PFSK-1 (cell line): Measurements from ENCODE around the genes ILRUN, ANKS1A, RPL10A and TULP1.

GRCh38 chr6:34277761-34278587, 29.2 kb upstream of the SMIM29 start:
- RRBS = no CpG with 5 or more reads among the region's 8 CpGs

DNA sequence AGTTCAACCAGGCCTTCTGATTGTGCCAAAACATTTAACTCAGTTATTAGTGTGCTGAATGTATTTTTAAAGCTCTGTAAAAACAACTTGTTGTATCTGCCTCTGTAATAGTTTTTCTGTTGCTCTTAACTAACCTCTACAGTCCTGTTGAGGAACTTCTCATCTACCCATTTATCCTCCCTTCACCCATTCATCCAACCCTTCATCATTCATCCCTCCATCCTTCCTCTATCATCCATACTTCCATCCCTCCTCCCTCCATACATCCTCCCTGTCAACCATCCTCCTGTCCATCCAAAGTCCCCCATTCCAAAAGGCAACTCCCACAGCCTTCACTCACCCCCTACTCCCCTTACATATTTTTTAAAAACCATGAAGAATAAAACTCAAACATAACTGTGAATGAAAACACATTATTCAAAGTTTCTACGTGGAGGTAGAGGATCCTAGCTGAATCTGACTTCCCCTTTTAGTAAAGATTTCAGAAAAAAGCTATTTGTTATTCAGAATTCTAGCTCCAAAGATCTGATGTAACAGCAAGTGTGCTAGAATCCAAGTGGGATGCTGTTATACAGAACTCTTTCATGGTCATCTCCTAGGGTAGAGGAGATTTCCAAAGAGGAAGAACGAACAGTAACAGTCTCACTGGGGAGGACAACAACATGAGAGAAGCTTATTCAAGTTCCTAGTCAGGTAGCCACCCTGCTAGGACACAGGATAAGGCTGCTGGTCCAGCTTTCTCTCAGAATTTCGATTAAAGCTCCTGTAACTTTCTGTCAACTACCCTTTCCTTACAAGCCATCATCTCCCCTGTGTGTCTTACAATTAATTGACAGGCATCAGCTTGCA, 40.9 kb upstream of the SPDEF start:
- RRBS = no CpG with 5 or more reads among the region's 3 CpGs

- RRBS = no CpG with 5 or more reads among the region's 7 CpGs
Observed at GRCh38 chr6:34601651-34602202, 45.6 kb upstream of the SPDEF start.

GRCh38 chr6:34667593-34668061, 28.9 kb downstream of the ILRUN start:
- RRBS = no CpG with 5 or more reads among the region's 4 CpGs

GRCh38 chr6:34679407-34679971, 17.1 kb downstream of the ILRUN start:
- RRBS = no CpG with 5 or more reads among the region's 1 CpG

GRCh38 chr6:34695963-34697057, at the start of gene ILRUN:
Gene ILRUN, minus strand, starts transcription at chr6:34696767.
- RRBS = under 1% methylated on average over 27 of the region's 76 CpGs

GRCh38 chr6:34697464-34697719, 825 bp upstream of the ILRUN start:
- RRBS = no CpG with 5 or more reads among the region's 5 CpGs

DNA sequence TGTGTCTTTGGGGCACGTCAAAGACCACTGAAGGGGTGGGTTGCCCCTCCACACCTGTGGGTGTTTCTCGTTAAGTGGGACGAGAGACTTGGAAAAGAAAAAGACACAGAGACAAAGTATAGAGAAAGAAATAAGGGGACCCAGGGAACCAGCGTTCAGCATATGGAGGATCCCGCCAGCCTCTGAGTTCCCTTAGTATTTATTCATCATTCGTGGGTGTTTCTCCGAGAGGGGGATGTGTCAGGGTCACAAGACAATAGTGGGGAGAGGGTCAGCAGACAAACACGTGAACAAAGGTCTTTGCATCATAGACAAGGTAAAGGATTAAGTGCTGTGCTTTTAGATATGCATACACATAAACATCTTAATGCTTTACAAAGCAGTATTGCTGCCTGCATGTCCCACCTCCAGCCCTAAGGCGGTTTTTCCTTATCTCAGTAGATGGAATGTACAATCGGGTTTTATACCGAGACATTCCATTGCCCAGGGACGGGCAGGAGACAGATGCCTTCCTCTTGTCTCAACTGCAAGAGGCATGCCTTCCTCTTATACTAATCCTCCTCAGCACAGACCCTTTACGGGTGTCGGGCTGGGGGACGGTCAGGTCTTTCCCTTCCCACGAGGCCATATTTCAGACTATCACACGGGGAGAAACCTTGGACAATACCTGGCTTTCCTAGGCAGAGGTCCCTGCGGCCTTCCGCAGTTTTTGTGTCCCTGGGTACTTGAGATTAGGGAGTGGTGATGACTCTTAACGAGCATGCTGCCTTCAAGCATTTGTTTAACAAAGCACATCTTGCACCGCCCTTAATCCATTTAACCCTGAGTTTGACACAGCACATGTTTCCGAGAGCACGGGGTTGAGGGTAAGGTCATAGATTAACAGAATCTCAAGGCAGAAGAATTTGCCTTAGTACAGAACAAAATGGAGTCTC, 23.1 kb upstream of the ILRUN start:
- RRBS = no CpG with 5 or more reads among the region's 23 CpGs

- RRBS = no CpG with 5 or more reads among the region's 4 CpGs
Observed at GRCh38 chr6:34876324-34876819, 11.5 kb downstream of the TAF11 start.

- RRBS = no CpG with 5 or more reads among the region's 4 CpGs
Observed at GRCh38 chr6:34888714-34888871, 462 bp upstream of the ANKS1A start.

DNA sequence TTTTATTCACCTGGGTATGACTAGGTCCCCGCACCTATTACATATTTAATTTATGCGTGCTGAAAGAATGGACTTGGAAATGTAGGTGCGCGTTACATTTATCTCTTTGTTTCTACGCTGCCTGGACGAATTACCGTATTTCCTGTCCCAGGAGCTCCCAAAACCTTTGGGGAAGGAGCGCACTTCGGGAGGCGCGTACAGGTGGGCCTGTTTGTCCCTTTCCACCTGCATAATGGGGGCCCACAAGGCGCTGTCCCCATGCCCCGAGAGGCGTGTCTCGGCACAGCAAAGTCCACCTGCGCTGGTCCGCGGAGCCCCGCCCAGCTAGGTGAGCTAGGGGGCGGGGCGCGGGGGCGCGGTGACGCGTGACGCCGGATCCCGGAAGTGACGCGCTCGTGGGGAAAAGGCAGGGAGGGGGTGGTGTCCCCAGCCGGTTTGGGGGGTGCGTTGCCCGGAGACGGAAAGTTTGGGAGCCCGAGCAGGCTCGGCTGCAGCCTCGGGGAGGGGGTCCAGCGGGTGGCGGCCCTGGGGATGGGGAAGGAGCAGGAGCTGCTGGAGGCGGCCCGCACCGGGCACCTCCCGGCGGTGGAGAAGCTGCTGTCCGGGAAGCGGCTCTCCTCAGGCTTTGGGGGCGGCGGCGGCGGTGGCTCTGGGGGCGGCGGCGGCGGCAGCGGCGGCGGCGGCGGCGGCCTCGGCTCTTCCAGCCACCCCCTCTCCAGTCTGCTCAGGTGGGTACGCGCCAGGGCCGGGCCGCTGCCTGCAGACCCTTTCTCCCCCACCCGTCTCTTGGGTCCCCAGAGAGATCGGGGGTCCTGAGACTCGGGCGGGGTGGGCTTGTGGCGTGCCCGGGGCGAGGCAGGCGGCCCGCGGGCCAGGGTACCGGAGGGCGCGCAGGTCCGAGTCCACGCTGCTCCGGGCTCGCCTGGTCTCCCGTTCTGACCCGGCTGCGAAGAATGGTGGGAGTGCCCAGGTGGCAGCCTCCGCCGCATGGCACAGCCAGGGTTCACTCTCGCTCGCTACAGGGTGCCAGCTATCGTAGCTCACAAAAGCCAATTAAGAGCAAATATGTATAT, at the start of gene ANKS1A:
TSS of gene ANKS1A (plus strand) at position 384 of the 1,073 bp plus-strand sequence.
- RRBS = 1% methylated on average over 16 of the region's 92 CpGs

DNA sequence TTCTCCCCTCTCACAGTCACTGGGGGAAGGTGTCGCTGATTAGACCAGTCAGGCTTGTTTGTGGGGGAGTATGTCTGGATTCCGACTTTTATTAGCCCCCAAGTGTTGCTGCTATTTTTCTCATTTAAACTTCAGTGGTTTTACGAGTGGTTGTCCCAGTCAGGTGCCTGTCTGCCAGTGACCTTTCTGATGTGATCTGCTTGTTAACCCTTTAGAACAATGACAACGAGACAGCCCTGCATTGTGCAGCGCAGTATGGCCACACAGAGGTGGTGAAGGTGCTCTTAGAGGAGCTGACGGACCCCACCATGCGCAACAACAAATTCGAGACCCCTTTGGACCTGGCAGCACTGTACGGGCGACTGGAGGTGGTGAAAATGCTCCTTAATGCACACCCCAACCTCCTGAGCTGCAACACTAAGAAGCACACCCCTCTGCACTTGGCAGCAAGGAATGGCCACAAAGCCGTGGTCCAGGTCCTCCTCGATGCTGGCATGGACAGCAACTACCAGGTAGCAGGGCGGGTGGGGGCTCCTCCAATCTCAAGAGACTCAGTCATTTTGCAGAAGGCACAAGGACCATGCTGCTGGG, 92.5 kb downstream of the ANKS1A start:
- RRBS = no CpG with 5 or more reads among the region's 13 CpGs

GRCh38 chr6:35016353-35017412, 124.5 kb downstream of the TCP11 start:
- RRBS = no CpG with 5 or more reads among the region's 11 CpGs

DNA sequence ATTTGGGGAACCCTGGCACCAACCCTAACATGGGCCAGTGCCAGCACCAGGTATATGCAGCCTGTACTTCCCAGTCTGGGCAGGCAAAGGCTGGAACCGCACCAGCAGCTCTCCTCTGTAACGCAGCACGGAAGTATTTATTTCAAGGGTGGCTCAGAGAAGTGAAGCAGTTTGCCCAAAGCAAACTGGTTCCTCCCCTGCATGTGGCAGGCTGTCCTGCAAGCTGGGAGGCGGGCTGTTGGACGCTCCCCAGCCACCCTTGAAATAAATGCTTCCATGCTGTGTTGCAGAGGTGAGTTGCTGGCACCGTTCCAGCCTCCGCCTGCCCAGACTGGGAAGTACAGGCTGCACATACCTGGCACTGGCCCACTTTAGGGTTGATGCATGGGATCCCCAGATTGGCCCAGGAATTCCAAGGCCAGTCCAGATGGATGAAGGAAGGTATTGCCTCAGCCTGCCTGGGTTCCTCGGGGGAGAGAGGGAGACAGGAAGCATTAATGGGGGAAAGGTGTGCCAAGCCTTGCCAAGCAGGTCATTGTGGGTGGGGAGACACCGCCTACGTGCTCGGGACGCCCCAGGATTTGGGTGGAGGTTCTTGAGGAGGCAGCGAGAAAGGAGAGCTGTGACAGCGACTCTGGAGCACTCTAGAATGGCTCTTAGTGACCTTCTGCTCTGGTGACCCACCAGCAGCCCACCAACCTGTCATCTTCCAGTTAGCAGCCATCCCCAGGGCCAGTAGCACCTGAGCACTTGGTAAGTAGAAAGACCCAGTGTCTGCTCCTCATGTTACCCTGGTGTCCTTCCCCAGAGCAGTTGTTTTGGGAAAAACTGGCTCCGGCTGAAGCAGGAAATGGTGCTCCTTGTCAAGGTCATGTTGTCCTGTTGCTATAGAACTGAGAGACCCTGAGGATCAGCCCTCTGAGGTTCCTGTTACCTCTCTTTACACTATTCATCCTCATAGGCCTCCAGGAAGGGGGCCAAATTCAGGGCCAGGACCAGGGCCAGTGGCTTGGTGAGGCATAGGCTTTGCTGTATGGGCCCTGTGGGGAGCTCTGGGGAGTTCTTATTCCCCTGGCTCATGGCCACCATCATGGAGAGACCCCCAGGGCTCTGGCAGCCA, 50.1 kb downstream of the PPARD start:
- RRBS = no CpG with 5 or more reads among the region's 15 CpGs

DNA sequence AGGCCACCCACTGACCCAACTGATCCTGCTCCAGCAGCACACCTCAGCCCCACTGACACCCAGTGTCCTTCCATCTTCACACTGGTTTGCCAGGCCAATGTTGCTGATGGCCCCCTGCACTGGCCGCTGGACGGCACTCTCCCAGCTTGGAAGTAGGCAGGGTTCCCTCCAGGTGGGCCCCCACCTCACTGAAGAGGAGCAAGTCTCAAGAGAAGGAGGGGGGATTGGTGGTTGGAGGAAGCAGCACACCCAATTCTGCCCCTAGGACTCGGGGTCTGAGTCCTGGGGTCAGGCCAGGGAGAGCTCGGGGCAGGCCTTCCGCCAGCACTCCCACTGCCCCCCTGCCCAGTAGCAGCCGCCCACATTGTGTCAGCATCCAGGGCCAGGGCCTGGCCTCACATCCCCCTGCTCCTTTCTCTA, 25.4 kb upstream of the FANCE start:
- RRBS = no CpG with 5 or more reads among the region's 6 CpGs

DNA sequence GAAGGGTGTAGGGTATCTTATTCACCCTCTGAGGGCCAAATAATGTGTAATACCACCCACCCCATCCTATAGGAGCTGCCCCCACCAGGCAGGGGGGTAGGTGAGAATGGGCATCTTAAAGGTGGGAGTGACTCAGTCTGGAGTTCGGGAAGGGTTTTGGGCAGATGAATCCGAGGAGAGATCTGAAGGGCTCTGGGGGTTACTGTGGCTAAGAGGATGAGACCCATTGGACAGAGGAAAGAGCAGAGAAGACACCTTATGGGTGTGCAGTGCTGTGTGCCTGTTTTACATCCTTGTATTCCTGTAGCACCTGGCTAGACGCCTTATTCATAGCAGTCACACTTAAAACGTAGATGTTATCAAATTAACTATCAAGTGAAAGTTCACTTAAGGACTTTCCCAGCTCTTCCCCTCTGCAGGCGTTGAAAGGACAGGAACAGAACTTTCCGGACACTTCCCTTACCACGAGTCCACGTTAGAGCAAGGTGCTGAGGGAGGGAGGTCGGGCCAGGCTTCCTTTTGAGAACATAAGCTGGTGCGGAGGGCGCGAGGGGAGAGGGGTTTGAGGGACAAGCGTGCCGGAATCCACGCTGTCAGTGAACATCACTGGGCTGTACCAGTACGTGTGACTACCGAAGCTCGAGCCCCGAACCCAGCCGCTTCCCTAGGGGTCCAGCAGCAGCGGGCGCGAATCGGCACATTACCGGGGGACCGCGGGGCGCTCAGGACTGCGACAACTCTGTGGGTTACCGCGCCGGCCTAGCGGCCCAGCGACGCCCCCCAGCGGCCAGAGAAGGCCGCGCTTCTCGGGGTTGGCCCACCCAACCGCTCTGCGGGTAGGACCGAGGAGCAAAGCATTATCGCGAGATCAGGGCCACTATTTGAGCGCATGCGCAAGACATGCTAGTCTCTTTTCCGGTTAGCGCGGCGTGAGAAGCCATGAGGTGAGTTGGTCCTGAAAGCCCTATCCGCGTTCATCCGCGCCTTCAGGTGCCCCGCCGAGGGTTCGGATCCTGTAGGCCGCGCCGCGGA, at the start of gene RPL10A:
TSS of gene RPL10A (plus strand) at position 906 of the 1,032 bp plus-strand sequence.
- RRBS = under 1% methylated on average over 12 of the region's 61 CpGs

- RRBS = no CpG with 5 or more reads among the region's 17 CpGs
Observed at GRCh38 chr6:35479786-35480468, 11.7 kb downstream of the RPL10A start.

DNA sequence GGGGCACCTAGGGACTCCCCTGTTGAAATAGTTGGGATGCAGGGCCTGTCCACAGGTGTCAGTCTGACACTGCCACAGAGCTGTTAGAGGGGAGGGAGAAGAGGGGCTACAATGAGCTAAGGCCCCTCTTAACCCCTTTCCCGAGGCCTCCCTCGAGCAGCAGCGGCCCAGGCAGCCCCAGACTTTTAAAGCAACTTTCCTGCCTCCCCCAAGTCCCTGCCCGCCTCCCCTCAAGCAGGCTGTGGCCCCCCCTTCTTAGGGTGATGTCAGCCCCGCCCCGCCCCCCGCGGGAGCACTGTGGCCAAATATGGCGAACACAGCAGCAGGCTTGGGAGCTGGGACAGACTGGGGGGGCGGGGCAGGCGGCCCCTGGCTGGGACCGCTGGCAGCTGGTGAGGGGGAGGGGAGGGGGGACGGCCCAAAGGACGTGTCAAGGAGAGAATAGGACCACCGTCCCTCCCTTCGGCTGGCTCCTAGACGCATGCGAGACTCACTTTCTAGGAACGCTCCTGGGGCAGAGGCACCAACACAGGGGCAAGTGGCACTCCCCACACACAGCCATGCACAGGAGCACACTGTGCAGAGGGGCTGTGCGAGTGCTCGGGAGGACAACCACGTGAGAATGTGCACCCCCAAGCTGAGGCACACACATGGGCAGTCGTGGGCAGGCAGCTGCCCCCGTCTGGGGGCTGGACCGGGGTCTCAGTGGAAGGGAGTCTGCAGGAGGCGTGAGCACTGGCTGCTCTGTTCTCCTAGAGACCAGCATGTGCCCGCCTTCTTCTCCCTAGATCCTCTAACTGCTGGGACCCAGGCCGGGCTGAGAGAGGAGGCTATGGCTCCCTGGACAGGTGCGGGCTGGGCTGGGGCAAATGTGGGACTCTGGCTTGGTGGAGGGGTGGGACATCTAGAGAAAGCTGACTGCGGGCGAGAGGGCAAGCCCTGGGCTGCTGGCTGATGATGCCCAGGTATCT, 6.7 kb downstream of the TEAD3 start:
- RRBS = 72% methylated on average over 3 of the region's 31 CpGs

DNA sequence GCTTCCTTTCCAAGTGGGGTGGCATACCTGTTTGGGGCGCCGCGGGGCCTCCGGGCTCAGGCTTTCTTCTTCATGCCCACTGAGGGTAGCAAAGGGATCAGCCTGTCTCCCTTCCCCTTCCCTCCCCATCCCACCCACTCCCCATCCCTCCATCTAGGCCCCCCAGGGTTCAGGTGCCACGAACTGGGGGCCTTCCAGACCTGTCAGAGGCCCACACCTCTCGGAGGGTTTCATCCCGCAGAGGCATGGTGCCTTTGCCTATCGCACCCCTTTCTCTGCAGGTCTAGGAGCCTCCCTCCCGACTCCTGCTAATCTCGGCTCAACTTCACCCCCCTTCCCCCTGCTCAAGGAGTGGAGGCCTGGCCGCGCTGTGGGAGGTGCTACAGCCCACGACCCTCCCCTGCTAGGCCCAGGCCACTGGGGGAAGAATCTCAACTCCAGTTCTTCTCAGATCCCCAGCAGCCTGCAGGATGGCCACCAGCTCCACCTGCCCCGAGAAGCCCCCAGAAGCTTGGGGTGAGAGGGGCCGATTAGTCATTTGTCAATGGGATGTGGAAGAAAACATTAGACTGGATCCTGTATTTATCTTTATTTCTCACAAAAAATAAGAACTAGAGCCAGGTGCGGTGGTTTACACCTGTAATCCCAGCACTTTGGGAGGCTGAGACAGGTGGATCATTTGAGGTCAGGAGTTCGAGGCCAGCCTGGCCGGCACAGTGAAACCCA, at the start of gene TULP1:
TSS of gene TULP1 (minus strand) at position 285 of the 726 bp plus-strand sequence.
- RRBS = no CpG with 5 or more reads among the region's 18 CpGs

DNA sequence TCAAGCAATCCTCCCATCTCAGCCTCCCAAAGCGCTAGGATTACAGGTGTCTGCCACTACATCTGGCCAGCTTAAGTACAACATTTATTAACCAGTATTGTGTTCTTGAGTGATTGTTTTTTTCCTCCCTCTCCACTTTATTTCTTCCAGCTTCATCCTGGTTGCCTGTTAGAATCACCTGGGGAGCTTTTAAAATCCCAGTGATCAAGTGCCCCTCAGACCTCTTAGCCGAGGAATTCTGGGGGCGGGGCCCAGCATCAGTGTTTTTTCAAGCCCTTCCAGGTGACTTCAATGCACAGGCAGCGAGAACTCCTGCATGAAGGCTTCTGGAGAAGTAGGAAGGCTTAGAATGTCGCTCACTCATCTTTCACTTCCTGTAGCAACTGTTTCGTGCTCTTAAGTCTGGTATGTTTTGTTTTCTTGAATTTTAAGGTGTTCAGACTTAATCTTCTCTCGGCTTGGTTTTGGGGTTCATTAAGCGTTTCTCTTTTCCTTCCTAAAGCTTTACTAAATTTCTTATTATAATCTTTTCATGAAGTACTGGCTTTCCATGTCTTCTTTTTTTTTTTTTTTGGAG, 30.7 kb upstream of the TULP1 start:
- RRBS = no CpG with 5 or more reads among the region's 8 CpGs